ENCODE data around the genes EFCAB8 and MAP1LC3A.

DNA sequence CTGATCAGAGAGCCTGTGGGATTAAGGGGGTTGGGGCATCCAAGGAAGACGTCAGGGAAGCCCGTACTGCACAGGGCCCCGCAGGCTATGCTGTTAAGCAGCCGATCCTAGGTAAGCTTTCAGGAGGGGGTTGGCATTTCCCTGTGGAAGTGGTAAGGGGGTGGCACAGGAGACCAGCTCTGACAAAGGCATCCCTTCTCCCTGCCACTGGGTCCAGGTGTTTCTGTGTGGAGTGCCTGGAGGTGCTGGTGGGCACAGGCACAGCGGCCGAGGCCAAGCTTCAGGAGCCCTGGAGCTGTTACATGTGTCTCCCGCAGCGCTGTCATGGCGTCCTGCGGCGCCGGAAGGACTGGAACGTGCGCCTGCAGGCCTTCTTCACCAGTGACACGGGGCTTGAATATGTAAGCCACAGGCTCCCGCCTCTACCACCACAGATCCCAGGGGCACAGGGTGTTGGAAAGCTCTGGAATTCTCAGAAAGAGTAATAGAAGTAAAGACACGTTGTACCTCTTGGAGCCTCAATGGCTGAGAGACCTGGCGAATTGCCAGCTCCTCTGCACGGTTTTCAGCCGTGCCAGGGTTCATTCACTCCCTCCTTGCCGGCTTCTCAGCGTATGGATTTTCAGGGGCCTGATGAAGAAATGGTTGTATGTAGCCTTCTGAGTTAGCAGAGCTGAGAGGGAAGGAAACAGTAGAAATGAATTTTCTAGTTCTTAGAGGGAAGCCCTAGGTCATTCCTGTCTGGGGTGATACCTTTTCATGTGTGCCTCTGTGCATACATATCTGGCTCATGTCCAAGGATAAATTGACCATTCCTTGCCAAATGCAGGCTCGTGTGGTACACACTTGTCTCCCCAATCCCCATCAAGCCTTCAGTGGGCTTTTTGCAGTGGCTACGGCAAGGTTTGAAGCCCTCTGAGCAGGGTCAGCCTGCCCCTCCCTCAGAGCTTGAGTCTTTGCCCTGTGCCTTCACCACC lies 21.2 kb upstream of the MAPRE1 start:
- PRO-cap, 3 experiments = no peak in any of the 3 experiments

DNA sequence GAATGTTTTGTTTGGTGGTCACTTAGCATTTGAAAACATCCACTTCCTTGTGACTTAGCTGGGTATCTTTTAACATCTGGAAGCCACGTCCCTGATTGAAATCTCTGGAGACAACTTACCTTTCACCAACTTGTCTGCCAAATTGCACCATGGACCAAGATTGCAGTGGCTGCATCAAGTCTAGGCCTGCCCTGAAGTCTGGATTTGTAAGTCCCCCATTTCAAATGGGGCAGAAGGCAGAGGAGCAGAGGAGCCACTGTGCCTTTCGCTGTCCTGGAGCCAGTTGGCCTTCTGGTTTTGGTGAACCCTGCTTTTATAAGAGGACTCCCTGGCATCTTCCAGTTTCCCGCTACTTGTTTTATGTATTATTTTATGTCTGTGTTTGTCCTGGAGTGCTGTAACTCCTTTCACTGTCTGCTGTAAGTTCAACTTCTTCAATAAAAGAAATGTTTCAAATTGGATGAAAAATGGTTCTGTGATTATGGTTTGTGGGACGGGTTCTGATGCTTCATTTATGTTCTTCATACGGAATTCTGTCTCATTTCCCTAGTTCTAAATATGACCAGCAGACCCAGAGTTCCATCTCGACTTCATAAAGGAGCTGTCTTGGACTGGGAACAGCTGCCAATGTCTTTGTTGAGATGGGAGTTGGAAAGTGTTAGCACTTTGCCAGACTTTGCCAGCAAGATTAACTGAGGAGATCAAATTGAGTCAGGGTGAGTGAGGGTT lies at the start of gene EFCAB8:
TSS of gene EFCAB8 (plus strand) at position 633 of the 729 bp plus-strand sequence.
- PRO-cap, 3 experiments = no peak in any of the 3 experiments

DNA sequence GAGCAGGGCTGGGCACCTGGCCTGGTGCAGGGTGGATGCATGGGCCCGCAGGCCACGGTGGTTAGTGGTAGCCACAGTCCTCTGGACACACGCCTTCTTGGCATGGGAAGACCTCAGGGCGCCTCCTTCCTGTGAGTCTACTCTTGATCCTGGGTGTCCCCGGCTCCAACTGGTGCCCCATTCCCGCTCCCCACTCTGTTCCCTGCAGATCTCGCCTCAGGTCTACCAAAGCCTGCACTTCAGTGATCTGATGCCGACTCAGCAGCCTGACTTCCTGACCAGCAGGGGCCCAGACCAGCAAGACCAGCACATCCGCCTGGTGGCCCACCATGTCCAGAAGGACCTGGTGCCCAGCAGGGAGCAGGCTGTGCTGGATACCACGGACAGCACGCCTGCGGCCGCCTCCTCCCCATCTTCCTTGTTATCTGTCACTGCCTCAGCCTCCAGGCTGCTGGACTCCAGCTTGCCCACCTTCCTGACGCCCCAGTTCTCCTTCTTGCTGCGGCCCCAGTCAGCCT lies 43.2 kb downstream of the SUN5 start:
- PRO-cap, 3 experiments = no peak in any of the 3 experiments

- PRO-cap, 3 experiments = no peak in any of the 3 experiments
Measured at GRCh38 chr20:33277466-33278605, 5.2 kb upstream of the BPIFB1 start.

GRCh38 chr20:33401838-33402117 lies 459 bp upstream of the CDK5RAP1 start:
- PRO-cap, 3 experiments = no peak in any of the 3 experiments

DNA sequence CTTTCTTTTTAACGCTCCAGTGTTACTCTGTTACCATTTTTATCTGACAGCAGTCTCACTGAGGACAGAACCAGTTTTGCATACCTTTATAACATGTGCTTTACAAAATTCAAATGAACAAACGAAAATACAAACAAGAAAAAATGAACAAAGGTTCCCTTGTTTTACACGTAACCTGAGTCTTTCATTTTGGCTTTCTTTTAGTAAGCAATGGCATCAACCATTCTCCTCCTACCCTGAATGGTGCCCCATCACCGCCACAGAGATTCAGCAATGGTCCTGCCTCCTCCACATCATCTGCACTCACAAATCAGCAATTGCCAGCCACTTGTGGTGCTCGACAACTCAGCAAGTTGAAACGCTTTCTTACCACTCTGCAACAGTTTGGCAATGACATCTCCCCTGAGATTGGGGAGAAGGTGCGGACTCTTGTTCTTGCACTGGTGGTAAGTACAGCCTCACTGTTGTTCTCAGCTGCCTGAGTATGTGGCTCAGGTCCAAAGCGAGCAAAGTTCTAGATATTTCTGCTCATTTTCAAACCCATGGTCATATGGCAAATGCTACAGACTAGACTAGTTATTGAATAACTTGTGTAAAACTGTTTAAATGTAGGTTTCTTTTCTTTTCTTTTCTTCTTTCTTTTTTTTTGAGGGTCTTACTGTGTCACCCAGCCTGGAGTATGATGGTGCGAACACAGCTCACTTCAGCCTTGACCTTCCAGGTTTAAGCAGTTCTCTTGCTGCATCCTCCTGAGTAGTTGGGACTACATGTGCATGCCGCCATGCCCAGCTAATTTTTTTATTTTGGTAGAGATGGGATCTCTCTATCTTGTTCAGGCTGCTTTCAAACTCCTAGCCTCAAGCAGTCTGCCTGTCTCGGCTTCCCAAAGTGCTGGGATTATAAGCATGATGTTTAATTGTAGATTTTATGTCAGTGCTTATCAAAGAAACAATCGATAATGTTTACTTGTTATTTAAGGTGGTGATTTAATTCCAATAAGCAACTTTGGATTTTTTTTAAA lies 50.9 kb upstream of the C20orf144 start:
- PRO-cap, 3 experiments = no peak in any of the 3 experiments

DNA sequence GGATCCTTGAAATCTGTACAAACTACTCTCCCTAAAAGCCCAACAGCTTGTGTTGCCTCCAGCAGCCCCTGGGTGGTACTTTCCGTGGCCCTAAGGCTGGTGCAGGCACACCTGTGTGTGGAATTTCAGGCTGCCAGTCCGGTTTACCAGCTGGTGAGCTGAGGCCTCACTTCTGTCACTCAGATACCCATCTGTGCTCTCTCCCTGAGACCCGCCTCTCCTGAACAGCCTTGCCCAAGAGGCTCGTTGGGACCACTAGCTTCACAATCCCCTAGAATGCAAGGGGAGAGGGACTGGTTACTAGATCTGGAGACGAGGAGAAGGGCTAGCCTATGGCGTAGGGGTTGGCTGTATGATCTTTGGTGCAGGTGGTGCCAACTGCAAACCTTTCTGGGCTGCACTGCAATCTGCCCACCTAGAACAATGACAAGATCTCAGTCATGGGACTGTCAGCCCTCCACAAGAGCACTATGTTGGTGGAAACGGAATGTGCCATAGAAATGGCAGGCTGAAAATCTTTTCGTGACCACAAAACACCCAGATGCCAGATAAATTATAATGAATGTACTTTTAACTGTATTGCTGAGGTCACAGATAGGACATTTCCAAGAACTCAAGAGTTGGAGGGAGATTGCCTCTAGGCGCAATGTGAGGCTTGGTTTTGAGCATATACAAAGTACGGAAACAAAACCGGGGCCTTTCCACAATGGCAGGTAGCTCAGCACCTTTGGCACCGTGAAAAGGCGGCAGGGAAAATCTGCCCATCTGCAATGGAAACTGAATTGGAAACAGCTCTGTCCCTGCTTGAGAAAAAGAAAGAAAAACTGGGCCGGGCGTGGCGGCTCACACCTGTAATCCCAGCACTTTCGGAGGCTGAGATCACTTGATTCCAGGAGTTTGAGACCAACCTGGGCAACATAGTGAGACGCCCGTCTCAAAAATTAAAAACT lies 10.8 kb upstream of the C20orf144 start:
- PRO-cap, 3 experiments = no peak in any of the 3 experiments

DNA sequence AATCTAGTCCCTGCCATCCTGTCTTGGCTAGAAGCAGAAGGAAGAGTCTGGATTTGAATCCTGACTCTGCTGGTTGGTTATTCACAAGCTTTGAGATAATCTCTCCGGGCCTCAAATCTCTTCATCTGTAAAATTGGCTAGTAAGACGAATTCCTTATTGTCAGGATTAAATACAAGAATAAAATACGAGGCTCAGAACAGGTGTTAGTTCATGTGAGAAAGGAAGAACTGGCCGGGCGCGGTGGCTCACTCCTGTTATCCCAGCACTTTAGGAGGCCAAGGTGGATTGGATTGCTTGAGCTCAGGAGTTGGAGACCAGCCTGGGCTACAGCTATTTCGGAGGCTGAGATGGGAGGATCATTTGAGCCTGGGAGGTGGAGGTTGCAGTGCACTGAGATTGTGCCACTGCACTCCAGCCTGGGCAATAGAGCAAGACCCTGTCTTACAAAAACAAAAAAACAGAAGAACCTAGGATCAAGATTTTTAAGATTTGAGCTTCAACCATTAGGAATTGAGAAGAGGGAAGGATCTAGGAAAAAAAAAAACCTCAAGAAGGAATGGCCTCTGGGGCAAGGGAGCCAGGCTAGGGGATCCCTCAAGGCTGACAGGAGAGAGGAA lies 25.9 kb downstream of the CHMP4B start:
- PRO-cap, 3 experiments = no peak in any of the 3 experiments

DNA sequence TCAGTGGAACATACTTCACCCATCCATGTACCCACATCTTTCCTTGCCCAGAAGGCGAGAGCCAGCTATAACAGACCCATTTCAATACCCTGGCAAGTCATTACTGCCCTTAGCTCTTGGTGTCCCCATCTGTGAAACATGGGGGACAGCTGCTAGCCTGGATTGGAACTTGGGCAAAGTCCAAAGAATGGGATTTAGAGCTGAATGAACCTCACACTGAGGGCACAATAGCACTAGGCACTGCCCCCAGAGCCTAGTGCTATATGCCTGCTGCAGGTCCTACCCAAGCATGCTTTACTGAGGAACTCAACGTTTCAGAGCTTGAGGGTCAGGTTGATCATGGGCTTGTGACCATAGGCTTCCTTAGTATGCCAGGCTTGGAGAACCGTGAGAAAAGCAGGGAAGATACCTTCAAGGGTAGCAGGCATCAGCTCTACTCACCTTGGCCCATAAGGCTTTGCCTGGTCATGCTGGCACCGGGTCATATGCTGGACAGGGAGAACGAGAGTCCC lies 29.8 kb downstream of the EIF2S2 start:
- PRO-cap, 3 experiments = no peak in any of the 3 experiments

DNA sequence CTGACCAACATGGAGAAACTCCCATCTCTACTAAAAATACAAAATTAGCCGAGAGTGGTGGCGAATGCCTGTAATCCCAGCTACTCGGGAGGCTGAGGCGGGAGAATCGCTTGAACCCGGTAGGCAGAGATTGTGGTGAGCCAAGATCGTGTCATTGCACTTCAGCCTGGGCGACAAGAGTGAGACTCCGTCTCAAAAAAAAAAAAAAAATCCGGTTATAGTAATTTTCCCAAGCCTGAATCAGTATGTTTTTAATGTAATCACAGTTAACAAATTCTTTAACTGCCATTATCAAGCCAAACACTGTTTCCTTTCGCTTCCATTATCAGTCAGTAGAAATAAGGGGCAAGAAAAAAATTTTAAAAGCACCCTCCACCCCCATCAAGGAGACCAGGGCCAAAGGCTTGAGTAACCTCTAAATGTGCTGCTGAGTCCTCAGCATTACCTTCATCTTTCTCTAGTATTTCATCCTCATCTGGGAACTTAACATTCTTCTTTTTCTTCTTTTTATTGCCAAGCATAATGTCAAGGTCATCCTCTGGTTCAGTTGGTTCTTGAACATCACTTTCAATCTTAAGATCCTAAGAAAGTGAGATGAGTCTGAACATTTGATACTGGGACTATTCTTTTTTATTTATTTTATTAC lies 13.9 kb downstream of the EIF2S2 start:
- PRO-cap, 3 experiments = no peak in any of the 3 experiments

GRCh38 chr20:34262340-34263211 lies 21.4 kb downstream of the ASIP start:
- PRO-cap, 3 experiments = no peak in any of the 3 experiments

- PRO-cap, 3 experiments = no peak in any of the 3 experiments
Measured at GRCh38 chr20:34365590-34366516, 2.8 kb downstream of the ITCH start.

DNA sequence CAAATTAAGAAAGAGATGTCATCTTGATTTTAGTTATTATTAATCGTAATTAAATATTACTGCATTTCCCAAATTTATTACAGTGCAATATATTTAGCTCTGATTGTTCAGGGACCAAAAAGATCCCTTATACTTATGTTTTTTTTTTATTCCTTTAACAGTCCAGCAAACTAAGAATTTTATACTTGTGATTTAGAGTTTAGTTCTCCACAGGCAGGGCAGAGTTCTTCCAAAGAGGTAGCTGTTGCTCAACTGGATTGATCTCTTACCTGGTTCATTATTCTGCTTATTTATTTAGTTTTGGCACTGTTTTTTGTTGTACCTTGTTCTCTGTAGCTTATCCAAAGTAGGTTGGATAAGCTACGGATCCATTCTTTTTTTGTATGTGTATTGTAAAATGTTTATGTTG lies 39.8 kb downstream of the ITCH start:
- PRO-cap, 3 experiments = no peak in any of the 3 experiments

DNA sequence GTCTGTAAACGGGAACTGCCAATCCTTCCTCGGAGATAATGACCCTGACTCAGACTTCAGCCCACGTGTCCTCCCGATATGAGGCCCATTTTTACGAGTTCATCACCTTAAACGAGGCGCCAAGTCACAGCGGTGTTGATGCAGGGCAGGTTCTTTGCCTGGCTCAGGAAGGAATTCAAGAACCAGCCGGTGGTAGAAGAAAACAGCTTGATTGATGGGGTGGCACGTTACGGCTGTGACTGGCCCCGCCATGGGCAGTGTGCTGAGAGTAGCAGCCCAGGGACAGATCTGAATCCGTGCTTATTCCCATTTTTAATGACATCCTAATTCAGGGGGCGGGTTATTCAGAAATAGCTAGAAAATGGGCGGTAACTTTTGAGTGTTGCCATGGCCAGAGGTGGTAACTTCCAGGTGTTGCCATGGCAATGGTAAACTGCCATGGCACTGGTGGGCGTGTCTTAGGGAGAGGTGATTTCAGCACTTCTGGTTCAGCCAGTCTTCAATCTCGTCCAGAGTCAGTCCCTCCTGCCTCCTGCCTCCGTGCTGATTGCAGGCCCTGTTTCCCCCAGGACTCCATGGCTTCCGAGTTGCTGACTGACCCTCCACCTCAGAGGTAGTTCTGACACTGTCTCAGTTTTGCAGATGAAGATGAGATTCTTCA lies 9.1 kb upstream of the MAP1LC3A start:
- PRO-cap, 3 experiments = no peak in any of the 3 experiments

DNA sequence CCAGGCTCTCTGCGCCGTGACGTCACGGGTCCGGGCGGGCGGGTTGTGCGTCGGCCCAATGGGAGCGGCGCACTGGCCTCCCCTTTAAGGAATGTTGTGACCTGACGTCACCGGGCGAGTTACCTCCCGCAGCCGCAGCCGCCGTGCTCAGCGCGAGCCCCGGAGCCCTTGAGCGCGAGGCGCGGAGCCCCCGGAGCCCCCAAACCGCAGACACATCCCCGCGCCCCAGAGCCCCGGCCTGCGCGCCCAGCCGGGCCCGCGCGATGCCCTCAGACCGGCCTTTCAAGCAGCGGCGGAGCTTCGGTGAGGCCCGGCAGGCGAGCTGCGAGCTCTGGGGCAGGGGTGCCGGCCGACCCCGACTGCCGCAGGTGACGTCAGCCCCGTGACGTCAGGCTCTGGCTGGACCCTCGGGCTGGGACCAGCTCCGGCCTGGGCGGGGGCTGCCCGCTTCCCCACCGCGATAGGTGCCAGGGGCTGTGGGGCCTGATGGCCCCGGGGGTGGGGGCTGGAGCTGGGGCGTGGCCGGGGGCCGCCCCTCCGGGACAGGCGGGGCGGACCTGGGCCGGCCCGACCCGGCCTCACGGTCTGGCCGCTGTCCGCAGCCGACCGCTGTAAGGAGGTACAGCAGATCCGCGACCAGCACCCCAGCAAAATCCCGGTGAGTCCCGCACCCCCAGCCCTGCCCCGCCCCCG lies at the start of gene MAP1LC3A:
TSS of gene MAP1LC3A (plus strand) at position 113 of the 693 bp plus-strand sequence.
- PRO-cap, 3 experiments = peak in 3 of 3 experiments; most common plus-strand start position 117 of the sequence (in 3)

GRCh38 chr20:34583381-34583996 lies 25.0 kb downstream of the MAP1LC3A start:
- PRO-cap, 3 experiments = no peak in any of the 3 experiments

- PRO-cap, 3 experiments = no peak in any of the 3 experiments
Measured at GRCh38 chr20:34709895-34710622, 5.9 kb downstream of the TP53INP2 start.

GRCh38 chr20:34742781-34743561 lies 38.8 kb downstream of the TP53INP2 start:
- PRO-cap, 3 experiments = no peak in any of the 3 experiments

GRCh38 chr20:34980650-34981477 lies 25.2 kb downstream of the MYH7B start:
- PRO-cap, 3 experiments = no peak in any of the 3 experiments

- PRO-cap, 3 experiments = no peak in any of the 3 experiments
Measured at GRCh38 chr20:35020416-35020959, 64.8 kb downstream of the MYH7B start.

Data from Metastatic Breast Carcinoma in the Ovary (tissue), 3 donors.